Airway epithelial cell (primary cell): ENCODE measurements around a stretch of chr7.

- RAMPAGE, long total RNA, result no peak
Measured at GRCh38 chr7:153695-154311, 38.6 kb upstream of the FAM20C start.

- RAMPAGE, long total RNA, result no peak
Measured at GRCh38 chr7:197968-199085, 6.0 kb downstream of the FAM20C start.

DNA sequence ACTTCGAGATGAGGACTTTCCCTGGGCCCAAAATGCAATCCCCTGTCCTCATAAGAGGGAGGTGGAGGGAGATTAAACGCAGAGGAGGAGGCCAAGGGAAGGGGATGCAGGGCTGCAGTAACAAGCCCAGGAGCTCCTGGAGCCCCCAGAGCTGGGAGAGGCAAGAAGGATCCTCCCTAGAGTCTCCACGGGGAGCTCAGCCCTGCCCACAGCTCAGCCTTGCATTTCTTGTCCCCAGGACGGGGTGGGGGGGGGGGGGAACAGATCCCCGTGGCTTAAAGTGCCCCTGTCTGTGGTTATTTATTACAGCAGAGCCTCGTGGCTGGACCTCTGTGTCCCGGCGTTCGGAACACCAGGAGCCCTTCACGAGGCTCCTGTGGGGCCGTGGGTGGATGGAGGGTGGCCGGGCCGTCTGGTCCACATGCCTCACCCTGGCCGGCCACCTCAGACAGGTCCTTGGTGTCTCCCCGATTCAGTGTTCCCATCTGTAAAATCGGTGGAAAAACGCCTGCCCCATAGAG, 37.8 kb downstream of the FAM20C start:
- RAMPAGE, long total RNA, result no peak

DNA sequence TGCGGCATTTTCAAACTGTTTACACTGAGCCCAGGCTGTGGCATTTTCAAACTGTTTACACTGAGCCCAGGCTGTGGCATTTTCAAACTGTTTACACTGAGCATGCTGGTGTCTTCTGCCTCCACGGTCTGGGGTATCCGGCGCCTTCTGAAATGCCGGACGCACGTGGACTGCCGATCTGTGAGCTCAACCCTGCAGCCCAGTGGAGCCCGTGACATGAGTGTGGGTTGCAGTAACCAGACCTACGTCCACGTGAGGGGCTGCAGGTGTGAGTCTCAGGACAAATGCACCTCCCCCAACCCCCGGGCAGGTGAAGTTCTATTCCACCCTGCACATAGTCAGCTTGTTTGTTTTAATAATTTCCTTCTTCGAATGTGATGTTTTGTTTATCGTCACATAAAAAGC, 42.8 kb downstream of the FAM20C start:
- RAMPAGE, long total RNA, result no peak

DNA sequence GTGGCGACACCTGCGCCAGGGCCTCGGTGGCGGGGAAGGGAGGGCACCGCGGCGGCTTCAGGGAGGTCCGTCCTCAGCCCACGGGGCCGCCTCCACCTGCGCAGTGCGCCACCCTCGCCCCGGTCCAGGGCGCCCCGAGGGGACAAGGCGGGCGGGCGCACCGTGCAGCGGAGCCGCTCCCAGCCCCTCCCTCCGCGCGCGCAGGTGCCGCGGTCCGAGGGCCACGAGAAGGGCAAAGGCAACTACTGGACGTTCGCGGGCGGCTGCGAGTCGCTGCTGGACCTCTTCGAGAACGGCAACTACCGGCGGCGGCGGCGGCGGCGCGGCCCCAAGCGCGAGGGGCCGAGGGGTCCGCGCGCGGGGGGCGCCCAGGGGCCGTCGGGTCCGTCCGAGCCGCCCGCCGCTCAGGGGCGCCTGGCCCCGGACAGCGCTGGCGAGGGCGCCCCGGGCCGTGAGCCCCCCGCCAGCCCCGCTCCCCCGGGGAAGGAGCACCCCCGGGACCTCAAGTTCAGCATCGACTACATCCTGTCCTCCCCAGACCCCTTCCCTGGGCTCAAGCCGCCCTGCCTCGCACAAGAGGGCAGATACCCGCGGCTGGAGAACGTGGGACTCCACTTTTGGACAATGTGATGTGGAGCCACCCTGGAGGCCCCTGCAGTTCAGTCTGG, 1.0 kb downstream of the FOXL3 start:
- RAMPAGE, long total RNA, result no peak

DNA sequence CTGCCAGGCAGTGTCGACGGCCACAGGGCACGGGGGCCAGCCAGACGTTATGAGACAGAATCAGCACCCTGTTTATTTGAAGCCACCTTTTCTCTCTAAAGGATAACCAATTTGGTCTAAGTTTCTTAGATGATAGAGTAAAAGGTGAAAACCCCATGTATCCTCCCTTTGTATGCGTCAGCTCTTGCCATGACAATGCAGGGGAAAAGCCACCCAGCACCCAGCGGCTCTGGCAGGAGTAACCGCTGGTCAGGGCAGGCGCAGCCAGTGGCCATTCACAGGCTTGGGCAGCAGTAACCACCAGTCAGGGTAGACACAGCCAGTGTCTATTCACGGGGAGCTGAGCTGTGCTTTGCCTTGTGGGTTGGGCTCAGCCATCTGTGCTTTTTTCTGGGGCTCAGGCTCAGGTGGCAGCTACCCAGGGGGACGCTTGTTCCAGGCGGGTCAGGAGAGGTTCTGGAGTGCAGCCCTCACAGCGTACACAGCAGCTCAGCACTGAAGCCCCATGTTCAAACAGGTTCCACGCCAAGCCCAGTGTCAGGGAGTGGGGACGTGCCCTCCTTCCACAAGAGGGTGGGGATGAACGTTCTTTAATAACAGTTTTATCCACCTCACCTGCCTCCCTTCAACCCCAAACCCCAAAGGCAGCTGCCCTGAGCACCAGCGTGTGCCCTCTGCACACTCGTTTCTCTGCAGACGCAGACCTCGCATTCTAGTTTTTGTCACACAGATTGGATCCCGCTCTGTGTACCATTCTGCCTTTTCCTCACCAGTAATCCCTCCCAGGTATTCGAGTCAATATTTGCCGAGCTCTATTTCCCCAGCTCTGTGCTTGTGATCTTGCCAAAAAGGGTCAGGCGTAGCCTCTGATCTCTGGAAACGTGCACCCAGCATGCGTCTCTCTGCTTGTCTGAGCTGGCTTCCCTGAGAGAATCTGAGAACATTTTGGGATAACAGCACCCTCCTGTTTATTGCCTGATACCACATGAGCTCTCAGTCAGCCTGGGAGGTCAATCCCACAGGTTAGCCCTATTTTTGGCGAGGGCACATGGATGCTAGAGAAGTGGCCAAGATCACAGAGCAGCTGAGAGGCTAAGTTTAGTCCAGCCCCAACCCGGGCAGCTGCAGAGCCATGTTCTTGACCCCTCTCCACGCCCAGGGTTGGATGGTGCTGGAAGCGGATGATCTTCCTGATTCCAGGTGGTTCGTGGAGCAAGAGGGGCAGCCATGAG, 28.7 kb downstream of the FOXL3 start:
- RAMPAGE, long total RNA, result no peak

DNA sequence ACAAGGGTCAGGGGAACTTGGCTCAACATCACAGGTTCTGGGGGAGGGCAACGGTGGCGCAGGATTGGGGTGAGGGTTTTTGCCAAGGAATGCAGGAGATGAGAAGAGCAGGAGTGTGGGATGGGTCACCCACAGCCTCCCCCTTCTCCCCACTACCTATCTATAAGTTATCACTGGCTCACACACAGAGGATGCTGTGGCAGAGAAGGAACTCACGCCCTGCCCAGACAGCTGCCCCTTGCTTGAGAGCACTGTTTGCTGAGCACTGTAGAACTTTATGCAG, 29.5 kb downstream of the FOXL3 start:
- RAMPAGE, long total RNA, result no peak

DNA sequence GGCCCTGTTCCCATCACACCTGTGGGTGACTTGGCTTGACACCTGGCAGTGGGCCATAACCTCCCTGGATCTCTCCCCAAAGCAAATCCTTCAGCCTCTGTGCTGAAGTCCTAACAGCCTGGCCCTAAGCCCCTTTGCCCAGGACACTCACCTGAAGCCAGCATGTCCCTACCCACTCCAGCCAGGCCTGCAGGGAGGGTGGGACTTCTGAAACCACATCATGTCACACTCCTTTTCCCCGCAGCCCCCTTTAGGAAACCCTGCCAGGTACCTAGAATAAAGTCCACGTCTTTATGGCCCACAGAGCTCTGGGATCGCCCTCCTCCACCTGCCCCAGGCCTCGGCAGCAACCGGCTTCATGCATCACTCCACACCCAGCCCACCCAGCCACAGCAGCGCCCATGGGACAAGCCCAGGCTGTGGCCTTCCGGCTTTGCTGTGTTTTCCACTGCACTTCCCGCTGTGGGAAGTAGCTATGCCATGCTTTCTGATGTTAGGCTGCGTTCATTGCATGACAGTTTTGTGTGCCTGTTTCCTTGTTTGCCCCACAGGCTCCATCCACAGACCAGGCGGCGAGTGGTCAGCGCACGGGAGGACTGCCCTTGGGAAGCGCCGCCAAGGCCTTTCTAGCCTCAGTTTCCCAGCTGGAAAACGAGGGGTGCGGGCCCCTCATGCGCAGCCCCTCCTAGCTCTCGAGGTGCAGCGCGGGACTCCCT, 31.5 kb downstream of the FOXL3 start:
- RAMPAGE, long total RNA, result no peak

DNA sequence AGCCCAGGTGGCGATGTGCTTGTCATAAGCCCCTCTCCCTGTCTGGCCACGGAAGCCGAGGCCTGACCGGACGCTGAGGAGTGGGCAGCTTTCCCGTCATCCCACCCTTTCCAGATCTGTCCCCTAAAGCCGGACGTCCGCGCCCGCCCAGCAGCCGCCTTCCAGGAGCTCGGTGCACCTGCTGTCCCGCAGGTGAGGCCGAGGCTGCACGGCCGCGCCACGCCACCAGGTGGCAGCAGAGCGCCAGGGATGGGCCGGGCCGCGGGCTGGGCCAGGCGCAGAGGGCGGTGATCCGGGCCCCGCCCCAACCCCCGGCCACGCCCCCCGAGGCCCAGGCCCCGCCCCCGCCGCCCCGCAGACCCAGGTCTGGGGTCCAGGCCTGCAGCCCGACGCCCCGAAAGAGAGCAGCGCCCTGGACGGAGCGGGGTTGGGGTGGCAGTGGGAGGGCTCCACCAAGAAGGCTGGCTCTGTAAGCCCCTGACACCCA, 32.1 kb downstream of the FOXL3 start:
- RAMPAGE, long total RNA, result no peak

- RAMPAGE, long total RNA, result no peak
Measured at GRCh38 chr7:329669-329973, 39.7 kb downstream of the FOXL3 start.

GRCh38 chr7:341590-342894, 52.1 kb downstream of the FOXL3 start:
- RAMPAGE, long total RNA, result no peak

GRCh38 chr7:418777-419009, 101.0 kb downstream of the PDGFA start:
- RAMPAGE, long total RNA, result no peak

DNA sequence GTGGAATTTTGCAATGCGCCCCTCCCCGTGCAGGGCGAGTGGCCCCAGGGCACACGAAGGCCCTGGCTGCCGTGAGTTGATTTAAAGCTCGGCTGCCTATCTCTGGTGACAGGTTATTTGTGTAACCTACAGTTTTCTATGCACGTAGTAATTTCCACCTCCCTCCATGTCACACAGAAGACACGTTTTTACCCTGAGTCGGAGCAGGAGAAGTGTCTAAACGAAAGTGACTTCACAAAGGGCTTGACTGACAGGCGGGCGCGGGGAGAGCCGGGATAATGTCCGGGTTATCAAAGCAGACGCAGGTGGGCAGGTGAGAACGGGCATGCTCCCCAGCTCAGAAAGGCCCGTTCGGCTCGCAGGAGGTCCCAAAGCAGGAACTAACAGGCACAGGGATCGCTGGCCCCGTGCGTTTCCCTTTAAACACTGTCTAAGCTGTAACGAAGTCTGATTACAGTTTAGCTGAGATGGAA, 84.5 kb downstream of the PDGFA start:
- RAMPAGE, long total RNA, result no peak

- RAMPAGE, long total RNA, result no peak
Measured at GRCh38 chr7:539103-540019, 19.7 kb upstream of the PDGFA start.

- RAMPAGE, long total RNA, result no peak
Measured at GRCh38 chr7:574189-574465, 54.5 kb upstream of the PDGFA start.

DNA sequence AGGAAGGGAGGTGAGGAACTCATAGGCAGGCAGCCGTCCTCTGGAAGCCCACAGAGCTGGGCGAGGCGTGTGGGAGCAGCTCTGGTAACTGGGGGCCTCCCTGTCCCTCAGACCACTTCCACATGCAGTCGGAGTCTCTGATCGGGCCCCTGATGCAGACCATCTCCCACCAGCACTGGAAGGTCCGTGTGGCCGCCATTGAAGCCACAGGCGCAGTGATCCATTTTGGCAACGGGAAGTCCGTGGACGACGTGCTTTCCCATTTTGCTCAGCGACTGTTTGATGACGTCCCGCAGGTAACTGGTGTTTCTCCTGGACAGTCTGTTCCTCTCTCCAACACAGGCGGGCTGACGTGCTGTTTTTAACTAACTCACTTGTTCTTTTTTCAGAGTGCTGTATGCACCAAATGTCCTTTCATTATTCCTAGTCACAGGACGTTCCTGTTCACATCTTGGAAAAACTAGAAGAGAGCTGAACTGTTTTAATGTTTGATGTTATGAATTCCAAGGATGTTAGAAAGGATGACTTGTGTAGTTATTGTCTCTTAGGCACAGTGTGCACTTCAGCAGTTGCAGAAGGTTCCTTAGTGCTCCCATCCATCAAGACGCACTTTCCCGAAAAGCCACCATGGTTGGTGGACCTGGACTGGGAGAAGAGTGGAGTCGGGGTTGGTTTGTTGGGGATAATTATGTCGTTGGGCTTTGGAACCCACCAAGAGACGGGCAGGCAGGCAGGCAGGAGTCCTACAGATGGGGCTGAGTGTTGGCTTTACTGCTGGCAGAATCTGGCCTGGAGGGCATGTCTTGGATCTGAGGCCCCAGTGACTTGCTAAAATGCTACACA, 2.7 kb upstream of the PRKAR1B start:
- RAMPAGE, long total RNA, result no peak

DNA sequence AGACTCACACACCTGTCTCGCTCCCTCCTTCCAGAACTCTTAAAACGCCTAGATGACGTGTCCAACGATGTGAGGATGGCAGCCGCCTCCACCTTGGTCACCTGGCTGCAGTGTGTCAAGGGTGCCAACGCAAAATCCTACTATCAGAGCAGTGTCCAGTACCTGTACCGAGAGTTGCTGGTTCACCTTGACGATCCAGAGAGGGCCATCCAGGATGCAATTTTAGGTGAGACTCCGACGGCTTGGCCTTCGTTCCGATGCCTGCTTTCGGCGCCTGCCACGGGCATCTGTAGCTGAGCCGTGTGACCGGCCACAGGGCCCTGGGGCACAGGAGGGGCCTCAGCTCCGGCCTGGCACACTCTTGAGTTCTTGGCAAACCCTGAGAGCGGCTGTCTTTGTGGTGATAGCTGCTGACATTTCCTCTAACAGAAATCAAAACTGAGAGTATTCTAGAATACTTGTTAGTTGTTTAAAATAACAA, 52.3 kb upstream of the SUN1 start:
- RAMPAGE, long total RNA, result no peak

- RAMPAGE, long total RNA, result no peak
Measured at GRCh38 chr7:822530-823529, 9.4 kb upstream of the SUN1 start.

DNA sequence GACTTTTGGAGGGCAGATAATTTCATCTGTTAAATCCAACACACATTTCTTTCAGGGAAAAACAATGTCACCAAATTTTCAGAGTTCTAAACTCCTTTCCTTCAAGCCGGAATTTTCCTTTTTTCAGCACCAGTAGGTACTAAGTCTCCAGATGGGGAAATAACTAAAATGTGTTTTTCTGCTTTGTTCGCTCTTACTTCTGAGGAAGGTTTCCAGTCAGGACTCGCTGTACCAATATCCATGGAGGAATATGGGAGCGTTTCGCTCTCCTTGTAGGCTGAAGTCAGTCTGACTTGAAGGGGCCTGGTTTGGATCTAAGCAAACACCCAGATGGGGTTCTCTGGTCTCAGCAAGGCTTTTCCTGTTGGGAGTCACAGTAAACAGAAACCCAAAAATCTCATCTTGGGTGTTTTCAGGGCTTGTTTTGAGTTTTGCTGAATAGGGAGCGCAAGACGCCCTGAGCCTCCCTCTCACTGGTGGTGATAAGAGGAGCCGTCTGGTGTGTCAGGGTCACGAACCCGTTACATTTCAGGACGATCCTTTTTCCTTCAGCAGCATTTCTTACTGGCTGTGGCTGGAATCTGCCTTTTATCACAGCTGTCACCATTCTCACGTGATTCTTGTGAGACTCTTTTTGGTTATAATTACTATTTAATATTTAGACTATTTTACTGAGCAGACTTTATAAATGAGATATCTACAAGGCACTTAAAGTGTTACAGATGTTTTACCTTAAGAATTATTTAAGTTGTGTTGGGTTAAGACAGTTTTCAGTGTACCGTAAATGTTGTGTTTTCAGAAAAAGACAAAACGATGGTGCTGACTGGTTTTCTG, 2.4 kb upstream of the GET4 start:
- RAMPAGE, long total RNA, result no peak

GRCh38 chr7:892520-893613, 16.5 kb downstream of the GET4 start:
- RAMPAGE, long total RNA, result no peak